ENCODE measurements around the gene CFAP107.

GRCh38 chr1:12614982-12615195 lies 3.1 kb downstream of the DHRS3 start:
- PRO-cap: no peak
- RAMPAGE, long total RNA, 4 experiments: no peak in any of the 4 experiments

- PRO-cap: no peak
- RAMPAGE, long total RNA, 4 experiments: no peak in any of the 4 experiments
Measured at GRCh38 chr1:12746047-12746459, at the start of gene CFAP107. Gene CFAP107, plus strand, starts transcription at chr1:12746200.

DNA sequence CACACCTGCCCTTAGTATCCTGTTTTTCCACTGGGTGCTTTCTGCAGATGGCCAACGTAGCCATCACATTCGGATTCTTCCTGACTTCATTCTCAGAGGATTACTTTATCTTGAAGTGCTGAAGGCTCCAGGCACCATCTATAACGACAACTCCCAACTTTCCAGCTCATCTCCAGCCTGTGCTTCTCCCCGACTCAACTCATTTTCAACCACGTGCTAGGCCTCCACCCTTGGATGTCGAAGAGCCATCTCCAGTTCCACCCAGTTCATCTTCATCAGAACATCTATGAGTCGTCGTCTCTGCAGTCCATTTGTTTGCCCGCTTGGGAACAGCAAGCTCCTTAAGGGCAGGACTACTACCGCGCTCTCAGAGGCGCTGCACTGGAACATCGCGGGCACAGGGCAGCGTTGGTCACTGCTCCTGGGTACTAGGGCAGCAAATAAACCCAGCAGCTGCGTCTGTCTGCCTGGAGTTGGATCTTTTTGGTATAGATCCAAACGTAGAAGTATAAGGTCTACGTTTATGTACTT lies 576 bp upstream of the PRDM2 start:
- PRO-cap: no peak
- RAMPAGE, long total RNA, 4 experiments: no peak in any of the 4 experiments

DNA sequence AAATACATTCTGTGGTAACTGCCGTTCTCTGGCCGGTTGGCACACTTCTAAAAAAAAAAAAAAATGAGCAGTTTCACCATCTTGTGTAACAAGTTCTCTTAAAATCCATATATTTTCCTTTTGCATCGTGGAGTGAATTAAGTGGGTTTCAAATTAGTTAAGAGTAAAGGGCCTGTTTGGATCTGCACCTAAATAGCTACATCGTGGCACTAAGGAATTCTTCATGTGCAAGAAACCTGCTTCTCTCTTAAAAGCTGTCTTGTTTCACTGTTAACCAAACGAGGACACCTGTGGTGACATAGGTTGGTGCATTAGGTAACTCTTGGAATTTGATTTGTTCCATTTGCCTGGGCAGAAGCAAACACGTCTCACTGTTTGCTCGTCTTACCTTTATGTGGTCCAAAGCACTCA lies 60.8 kb downstream of the PRDM2 start:
- PRO-cap: no peak
- RAMPAGE, long total RNA, 4 experiments: no peak in any of the 4 experiments

GRCh38 chr1:13772971-13773406 lies 73.0 kb downstream of the PRDM2 start:
- PRO-cap: no peak
- RAMPAGE, long total RNA, 4 experiments: no peak in any of the 4 experiments

DNA sequence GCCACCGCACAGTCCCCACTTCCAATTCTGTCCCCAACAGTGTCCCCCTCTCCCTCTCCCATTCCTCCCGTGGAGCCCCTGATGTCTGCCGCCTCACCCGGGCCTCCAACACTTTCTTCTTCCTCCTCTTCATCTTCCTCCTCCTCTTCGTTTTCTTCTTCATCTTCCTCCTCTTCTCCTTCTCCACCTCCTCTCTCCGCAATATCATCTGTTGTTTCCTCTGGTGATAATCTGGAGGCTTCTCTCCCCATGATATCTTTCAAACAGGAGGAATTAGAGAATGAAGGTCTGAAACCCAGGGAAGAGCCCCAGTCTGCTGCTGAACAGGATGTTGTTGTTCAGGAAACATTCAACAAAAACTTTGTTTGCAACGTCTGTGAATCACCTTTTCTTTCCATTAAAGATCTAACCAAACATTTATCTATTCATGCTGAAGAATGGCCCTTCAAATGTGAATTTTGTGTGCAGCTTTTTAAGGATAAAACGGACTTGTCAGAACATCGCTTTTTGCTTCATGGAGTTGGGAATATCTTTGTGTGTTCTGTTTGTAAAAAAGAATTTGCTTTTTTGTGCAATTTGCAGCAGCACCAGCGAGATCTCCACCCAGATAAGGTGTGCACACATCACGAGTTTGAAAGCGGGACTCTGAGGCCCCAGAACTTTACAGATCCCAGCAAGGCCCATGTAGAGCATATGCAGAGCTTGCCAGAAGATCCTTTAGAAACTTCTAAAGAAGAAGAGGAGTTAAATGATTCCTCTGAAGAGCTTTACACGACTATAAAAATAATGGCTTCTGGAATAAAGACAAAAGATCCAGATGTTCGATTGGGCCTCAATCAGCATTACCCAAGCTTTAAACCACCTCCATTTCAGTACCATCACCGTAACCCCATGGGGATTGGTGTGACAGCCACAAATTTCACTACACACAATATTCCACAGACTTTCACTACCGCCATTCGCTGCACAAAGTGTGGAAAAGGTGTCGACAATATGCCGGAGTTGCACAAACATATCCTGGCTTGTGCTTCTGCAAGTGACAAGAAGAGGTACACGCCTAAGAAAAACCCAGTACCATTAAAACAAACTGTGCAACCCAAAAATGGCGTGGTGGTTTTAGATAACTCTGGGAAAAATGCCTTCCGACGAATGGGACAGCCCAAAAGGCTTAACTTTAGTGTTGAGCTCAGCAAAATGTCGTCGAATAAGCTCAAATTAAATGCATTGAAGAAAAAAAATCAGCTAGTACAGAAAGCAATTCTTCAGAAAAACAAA lies 81.3 kb downstream of the PRDM2 start:
- PRO-cap: no peak
- RAMPAGE, long total RNA, 4 experiments: no peak in any of the 4 experiments

- PRO-cap: no peak
- RAMPAGE, long total RNA, 4 experiments: no peak in any of the 4 experiments
Measured at GRCh38 chr1:13782110-13783009, 82.4 kb downstream of the PRDM2 start.

GRCh38 chr1:13997139-13997639 lies 297.2 kb downstream of the PRDM2 start:
- PRO-cap: no peak
- RAMPAGE, long total RNA, 4 experiments: no peak in any of the 4 experiments

- PRO-cap: no peak
- RAMPAGE, long total RNA, 4 experiments: no peak in any of the 4 experiments
Measured at GRCh38 chr1:14223602-14224346, 374.7 kb upstream of the KAZN start.

DNA sequence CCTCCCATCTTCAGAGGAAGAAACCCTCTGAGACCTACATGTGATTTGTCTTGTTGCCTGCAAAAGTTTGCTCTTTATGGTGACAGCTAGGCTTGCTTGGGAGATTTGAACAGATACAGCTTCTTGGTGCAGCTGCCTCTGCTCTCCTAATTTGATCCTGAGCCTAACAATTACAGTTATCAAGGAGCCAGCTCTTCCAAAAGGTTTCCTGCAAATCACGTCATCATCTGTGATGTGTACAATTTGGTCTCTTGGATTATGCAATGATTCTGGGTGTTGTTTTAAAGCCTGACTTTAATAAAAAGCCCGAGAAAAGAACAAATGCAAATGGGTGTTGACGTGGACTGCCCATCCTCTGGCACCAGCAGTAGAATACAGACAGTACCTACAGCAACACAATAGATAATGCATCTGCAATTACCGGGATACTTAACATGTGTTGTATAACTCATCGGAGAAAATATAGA lies 76.2 kb upstream of the KAZN start:
- PRO-cap: no peak
- RAMPAGE, long total RNA, 4 experiments: start-site peak on the minus strand in 1 of 4 experiments, centred at position 144 of the sequence, 5 reads per replicate

GRCh38 chr1:14597584-14598023 lies 881 bp upstream of the KAZN start:
- PRO-cap: no peak
- RAMPAGE, long total RNA, 4 experiments: no peak in any of the 4 experiments

GRCh38 chr1:14598024-14598567 lies 389 bp upstream of the KAZN start:
- PRO-cap: no peak
- RAMPAGE, long total RNA, 4 experiments: no peak in any of the 4 experiments

DNA sequence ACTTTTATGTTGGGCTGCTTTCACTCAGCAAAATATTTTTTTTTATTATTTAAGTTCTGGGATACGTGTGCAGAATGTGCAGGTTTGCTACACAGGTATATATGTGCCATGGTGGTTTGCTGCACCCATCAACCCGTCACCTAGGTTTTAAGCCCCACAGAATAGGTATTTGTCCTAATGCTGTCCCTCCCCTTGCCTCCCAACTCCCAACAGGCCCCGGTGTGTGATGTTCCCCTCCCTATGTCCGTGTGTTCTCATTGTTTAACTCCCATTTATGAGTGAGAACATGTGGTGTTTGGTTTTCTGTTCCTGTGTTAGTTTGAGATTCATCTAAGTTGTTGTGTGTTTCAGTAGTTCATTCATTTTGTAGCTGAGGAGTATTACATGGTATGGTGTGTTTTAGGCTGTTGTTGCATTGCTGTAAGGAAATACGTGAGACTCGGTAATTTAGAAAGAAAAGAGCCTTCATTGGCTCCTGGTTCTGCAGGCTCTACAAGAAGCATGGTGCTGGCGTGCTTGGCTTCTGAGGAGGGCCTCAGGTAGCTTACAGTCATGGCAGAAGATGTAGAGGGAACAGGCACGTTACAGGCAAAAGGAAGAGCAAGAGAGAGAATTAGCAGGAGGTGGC lies 82.0 kb downstream of the KAZN start:
- PRO-cap: no peak
- RAMPAGE, long total RNA, 4 experiments: start-site peak on the plus strand in 1 of 4 experiments, centred at position 350 of the sequence, 13 reads per replicate

DNA sequence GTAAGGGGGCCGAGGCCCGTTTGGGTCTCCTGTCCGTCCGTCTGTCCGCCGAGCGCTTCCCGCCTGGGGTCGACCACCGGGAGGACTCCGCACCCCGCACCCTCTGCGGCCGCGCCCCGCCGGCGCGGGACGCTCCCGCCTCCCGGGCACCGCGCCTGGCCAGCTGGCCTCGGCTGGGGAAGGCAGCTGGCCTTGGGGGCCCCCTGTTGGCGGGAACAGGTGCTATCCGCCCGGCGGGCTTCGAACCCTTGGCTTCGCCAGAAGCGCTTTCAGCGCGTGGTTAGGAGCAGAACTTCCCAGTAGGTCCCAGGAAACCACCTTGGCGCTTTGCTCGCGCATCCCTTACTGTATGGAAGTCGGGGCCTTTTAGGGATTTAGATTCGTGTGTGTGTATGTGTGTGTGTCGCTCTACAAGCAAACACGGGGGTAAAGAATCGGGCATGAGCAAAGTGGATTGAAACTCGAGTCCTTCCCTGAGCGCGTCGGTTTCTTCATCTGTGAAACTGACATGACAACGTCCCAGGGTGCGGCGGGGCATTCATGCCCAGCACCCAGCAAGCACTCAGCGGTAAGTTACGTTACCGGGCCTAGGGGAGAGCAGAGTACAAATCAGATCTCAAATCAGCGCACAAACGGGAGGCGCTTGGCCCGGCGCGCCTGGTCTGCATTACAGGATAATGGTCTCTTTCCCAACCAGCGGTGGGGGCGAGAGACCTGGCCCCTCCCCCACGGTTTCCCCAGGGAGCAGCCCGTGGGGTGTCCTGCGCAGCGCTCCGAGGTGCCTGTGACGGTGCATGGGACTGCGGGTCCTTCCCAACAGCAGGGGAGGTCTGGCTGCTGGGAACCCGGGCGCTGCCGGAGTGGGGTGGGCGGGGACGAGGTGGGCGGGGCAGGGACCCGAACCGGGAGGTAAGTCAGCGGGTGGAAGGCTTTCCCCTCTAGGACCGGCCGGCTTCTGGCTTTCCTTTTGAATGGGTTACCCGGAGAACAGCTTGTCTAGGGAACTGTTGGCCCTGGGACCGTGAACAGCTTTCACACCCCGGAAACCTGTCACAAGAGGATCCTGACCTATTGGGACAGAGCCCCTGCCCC lies 824 bp downstream of the TMEM51 start:
- PRO-cap: unidirectional peak, minus-strand start at position 91 of the sequence
- RAMPAGE, long total RNA, 4 experiments: no peak in any of the 4 experiments

- PRO-cap: no peak
- RAMPAGE, long total RNA, 4 experiments: no peak in any of the 4 experiments
Measured at GRCh38 chr1:15157788-15158490, 4.4 kb downstream of the TMEM51 start.

GRCh38 chr1:15158561-15159253 lies 5.2 kb downstream of the TMEM51 start:
- PRO-cap: no peak
- RAMPAGE, long total RNA, 4 experiments: no peak in any of the 4 experiments

- PRO-cap: no peak
- RAMPAGE, long total RNA, 4 experiments: start-site peak on the plus strand in 1 of 4 experiments, at chr1:15179084-15179223 at its widest, 6 reads per replicate
Measured at GRCh38 chr1:15178709-15179630, 25.4 kb downstream of the TMEM51 start.

DNA sequence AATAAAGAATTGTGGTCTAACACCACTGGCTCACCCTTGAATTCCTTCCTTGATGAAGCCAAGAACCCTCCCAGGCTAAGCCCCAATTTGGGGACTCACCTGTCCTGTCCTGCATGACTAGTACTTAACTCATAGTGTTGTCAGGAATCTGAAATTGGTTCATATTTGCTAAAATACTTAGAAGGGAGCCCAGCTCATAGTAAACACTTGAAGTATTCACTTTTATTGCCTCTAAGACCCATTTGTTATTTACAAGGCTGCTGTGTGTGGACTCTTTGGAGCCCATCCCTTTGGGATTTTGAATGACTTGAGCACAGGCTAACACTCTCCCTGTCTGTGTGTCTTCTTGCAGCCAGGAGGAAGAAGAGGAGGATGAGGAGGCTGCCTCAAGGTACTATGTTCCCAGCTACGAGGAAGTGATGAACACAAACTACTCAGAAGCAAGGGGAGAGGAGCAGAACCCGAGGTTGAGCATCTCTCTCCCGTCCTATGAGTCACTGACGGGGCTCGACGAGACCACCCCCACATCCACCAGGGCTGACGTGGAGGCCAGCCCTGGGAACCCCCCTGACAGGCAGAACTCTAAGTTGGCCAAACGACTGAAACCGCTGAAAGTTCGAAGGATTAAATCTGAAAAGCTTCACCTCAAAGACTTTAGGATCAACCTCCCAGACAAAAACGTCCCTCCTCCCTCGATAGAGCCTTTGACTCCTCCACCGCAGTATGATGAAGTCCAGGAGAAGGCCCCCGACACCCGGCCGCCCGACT lies 27.9 kb upstream of the FHAD1 start:
- PRO-cap: no peak
- RAMPAGE, long total RNA, 4 experiments: no peak in any of the 4 experiments

GRCh38 chr1:15326535-15327255 lies 79.7 kb downstream of the FHAD1 start:
- PRO-cap: no peak
- RAMPAGE, long total RNA, 4 experiments: no peak in any of the 4 experiments

GRCh38 chr1:15337603-15338455 lies 71.9 kb upstream of the EFHD2 start:
- PRO-cap: no peak
- RAMPAGE, long total RNA, 4 experiments: no peak in any of the 4 experiments